ENCODE data around the gene TRIM52.

- RRBS = no CpG with 5 or more reads among the region's 4 CpGs
These were observed 2.7 kb downstream of the MGAT1 start for GRCh38 chr5:180799704-180800430.

- RRBS = no CpG with 5 or more reads among the region's 17 CpGs
These were observed 1.8 kb upstream of the MGAT1 start for GRCh38 chr5:180804329-180804871.

- RRBS = no CpG with 5 or more reads among the region's 1 CpG
These were observed 8.6 kb upstream of the ZFP62 start for GRCh38 chr5:180869576-180870189.

- RRBS = no CpG with 5 or more reads among the region's 11 CpGs
These were observed 12.6 kb upstream of the ZFP62 start for GRCh38 chr5:180873507-180874184.

DNA sequence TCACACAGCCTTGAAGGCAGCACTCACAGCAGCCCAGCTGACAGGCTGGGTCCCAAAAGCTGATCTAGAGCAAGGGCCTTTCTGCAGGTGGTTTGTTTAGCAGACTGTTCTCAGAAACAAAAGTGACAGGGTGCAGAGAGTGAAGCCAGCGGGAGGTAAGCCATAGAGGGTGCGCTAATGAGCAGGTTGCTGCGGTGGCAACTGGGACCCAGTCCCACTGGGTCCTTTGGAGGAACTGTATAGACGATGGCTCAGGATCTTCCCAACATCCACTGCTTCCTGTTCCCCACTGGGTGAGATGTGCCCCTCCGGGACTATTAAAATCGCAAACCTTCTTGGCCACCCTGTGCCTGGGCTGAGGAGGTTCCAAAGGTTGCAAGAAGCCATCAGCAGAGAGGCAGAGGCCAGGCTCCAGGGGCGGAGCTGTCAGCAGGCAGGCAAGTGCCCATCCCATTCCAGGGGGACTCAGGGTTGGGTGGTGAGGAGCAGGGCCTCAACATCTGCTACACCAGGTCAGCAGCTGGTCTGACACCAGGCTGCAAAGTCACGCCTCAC is 2.1 kb downstream of the BTNL3 start:
- RRBS = no CpG with 5 or more reads among the region's 8 CpGs

GRCh38 chr5:181044262-181044497 is 4.1 kb downstream of the BTNL9 start:
- RRBS = no CpG with 5 or more reads among the region's 9 CpGs

DNA sequence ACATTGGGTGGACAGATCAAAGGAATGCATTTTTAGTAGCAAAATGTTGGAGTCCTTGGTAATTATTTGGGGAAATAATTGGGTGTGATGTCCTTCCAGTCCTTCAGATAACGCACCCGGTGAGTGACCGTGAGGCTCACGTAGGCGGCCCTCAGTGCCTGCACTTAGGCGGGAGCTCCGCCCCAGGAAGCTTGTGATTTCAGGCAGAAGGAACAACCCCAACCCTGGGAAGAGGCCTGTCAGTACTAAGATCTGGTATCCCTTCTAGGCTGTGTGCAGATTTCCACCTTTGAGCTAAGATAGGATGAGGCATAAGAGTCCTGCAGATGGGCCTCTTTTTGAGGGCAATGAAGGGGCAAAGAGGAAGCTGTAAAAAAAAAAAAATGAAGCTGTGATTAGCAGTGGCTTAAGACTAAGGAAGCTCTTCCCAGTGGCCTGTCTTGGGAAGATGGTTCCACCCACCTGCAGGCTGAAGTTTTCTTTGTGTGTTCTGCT is 14.9 kb downstream of the BTNL9 start:
- RRBS = no CpG with 5 or more reads among the region's 7 CpGs

DNA sequence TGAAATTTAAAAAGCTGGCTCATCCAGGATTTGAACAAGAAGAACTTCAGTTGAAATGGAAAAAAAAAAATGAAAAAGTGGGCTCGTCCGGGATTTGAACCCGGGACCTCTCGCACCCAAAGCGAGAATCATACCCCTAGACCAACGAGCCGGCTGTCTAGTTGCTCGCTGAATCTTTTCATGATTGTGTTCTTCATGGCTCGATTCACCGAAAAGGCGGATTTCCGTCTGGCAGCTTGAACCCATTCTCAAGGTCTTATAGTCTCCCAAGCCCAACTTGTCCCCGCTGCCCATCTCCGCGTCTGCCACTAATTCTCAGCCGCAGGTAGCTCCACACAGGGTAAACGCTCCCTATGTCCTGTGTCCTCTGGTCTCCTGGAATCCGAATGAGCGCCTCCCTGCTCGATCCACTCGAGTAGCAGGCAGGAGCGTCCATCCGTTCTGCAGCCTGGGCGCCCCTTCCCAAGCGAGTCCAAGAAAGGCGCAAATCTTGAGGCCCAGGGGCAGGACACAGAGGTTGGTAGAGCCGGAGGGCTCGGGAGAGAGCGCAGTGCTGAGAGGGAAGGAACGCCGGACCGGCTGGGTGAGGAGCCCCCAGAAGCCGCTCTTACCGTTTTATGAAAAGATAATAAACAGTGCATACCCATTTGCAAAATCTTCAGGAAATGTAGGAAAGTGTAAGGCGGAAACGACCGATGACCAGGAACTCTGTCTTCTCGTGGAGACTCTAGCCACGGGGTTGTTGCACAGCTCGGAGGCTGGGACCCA is 16.0 kb downstream of the TRIM7 start:
- RRBS = no CpG with 5 or more reads among the region's 40 CpGs

GRCh38 chr5:181203794-181204553 is 1.0 kb downstream of the TRIM7 start:
- RRBS = 6% methylated on average over 9 of the region's 48 CpGs

DNA sequence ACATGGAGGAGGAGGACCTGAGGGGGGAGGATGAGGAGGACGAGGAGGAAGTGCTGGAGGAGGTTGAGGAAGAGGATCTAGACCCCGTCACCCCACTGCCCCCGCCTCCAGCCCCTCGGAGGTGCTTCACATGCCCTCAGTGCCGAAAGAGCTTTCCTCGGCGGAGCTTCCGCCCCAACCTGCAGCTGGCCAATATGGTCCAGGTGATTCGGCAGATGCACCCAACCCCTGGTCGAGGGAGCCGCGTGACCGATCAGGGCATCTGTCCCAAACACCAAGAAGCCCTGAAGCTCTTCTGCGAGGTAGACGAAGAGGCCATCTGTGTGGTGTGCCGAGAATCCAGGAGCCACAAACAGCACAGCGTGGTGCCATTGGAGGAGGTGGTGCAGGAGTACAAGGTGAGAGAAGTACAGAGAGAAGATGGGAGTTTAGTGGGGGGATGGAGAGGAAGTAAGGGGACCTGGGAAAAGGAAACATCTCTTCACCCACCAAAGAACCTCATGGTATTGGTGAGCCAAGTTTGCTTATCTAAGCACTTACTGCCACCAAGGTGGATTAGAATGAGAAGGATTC is 1.4 kb downstream of the TRIM41 start:
- RRBS = no CpG with 5 or more reads among the region's 17 CpGs

GRCh38 chr5:181261023-181261300 is at the start of gene TRIM52:
Gene TRIM52 (minus strand): TSS chr5:181261143.
- RRBS = 2% methylated on average over 6 of the region's 28 CpGs

DNA sequence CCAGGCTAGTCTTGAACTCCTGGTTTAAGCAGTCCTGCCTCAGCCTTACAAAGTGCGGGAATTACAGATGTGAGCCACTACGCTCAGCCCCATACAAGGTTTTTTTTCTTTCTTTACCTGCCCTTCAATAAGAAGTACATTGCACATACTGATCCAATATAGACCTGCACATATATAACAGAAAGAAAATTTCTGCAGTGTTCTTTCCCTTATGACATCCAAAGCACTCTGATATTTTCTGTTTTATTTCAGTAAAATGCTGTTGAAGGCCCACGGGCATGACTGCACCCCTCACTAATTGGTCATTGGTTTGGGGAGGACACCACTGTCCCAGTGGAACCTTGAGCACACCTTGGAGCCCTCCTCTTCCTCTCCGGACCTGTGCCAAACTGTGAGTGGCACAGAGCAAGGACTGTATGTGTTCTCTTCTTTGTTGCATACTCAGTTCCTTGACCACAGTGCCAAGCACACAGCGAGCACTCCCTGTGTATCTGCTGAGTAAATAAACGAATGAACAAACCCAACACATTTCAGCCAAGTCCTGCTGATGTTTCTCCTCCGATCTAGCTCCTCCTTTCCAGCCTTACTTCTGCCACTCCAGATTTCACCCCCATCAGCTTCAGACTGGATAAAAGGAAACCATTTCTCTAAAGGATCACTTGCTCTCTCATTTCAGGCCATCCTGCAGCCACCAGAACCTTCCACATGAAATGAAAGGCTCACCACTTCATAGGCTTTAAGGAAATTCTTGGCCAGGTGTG is 2.6 kb upstream of the TRIM52 start:
- RRBS = no CpG with 5 or more reads among the region's 7 CpGs

- RRBS = 70% methylated on average over 4 of the region's 50 CpGs
These were observed 20.3 kb upstream of the TRIM52 start for GRCh38 chr5:181280880-181282097.

Data from AG08470 (cell line).